Left common carotid artery plus branches (tissue), 1 donor: ENCODE measurements around a stretch of chr11.

DNA sequence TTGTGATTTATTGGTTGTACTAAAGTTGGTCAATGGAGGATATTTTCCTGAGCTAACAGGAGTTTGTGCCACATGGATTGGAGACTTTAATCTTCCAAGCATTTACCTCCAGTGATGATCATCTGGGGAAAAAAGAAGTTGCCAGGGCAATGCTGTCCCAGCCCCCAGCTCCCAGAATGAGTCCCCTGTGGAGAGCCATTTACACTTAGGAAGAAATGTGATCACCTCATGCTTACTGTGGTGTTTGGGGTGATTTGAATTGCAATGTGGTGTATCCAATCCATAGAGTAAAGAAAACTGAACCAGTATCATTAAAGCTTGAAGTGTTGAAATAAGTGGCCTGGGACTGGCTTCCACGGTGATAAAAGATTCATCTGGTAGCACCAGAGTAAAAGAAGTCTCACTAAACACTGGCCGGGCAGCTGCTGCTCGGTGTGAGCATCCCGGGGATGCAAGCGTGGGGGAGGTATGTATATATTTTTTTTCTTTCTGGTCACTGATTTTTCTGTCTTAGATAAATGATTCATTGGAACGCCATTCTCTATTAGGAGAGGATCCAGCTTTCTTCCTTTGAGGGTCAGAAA is 117.2 kb upstream of the NTM start:
- PRO-cap, result no peak

DNA sequence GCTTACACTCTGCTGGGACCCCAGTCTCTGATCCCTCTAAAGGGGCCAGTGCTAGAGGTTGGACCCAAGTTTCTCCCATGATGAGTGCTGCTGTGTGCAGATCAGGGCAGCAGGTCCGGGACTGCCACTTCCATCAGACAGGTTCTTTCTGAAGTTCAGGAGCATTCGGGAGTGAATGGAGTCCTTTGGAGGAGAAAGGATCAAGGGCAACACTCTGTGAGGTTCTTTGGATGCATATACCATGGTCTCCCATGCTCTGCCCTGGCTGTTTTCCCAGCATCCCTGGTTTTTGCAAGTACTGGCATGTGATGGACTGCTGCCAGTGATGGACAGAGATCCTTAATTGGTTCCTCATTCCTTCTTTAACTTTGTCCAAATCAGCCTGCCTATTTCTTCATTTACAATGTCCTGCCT is 44.0 kb downstream of the NTM start:
- PRO-cap, result no peak

DNA sequence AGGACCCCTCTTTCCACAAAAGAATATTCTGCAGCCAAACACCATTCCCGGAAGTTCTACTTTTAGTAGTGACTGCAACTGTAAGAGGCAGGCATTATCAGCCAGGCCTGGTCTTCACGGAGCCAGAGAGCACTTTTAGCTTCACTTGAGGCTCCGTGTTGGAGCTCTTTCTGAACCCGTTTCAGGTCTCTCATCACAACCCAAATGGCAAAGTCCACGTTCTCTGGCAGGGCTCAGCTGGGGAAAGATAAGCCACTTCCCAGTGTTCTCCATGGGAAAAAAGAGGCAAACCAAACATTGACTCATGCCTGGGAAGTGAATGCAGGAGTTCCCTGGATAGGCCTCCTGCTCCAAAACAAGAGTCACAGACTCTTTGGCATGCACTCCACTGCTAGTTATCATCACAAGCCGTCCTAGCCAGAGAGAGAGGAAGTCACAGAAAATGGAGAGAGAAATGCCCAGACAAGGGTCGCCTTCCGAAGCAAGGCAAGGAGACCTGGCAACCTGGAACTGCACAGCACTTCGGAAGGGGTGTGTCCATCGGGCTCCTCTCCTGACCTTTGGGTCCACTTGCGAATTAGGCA is 11.6 kb downstream of the OPCML start:
- PRO-cap, result no peak

GRCh38 chr11:133541477-133542160 is 9.3 kb upstream of the OPCML start:
- PRO-cap, result no peak

GRCh38 chr11:134032495-134033315 is 36.2 kb upstream of the JAM3 start:
- PRO-cap, result no peak

GRCh38 chr11:134039184-134039693 is 29.6 kb upstream of the JAM3 start:
- PRO-cap, result no peak

DNA sequence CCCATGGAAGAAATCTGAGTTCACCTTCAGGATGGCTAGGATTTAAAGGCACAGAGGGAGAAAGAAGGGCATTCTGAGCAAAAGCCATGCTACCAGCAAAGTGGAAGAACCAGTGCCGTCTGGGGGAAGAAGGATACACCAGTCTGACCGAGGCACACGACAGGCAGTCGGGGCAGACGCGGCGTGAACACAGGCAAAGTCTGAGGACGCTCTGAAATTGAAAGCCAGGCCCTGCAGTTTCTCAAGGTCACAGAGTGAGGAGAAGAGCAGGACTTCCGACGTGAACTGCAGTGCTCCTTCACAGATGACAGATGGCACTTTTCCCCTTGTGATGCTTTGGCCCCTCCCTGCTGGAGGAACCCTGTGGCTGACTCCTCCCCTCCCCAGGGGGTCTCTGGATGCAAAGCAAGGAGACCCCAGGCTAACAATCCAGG is 19.6 kb upstream of the JAM3 start:
- PRO-cap, result no peak

GRCh38 chr11:134069340-134069861 is 529 bp downstream of the JAM3 start:
- PRO-cap, result no peak

GRCh38 chr11:134126215-134126798 is 57.4 kb downstream of the JAM3 start:
- PRO-cap, result no peak

DNA sequence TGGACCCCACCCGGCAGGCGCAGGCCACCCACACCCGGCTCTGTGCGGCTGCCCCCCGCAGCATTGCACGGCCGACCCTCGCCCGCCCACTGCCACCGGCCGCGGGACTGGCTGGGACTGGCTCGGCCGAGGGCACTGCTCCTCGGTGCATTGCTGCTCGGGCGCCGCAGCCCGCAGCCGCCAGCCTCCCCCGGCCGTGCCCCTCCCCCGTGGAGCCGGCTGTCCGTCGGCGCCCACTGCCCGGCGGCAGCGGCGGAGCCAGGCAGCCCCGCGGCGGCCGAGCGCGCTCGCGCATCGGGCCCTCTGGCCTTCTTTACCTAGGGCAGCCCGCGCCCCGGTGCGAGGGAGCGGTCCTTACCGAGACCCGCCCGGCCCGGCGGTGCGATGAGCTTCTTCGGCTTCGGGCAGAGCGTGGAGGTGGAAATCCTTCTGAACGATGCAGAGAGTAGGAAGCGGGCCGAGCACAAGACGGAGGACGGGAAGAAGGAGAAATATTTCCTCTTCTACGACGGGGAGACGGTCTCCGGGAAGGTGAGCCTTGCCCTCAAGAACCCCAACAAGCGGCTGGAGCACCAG is 356 bp downstream of the VPS26B start:
- PRO-cap, result no peak

DNA sequence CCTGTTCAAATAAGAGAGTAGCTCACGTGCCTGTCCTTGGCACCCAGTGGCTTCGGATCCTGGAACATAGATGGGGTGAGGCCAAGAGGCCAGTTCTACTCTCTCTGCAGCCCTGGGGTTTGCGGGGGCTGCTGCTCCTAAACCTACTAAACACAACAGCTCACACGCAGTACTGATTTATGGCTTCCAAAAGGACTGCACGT is 13.8 kb downstream of the B3GAT1 start:
- PRO-cap, result no peak

GRCh38 chr11:134637744-134637994 is 225.6 kb upstream of the B3GAT1 start:
- PRO-cap, result no peak